ENCODE measurements around the gene SYT17.

GRCh38 chr16:15723996-15724491, 74.0 kb downstream of the NDE1 start:
- PRO-cap, 2 experiments = no peak in any of the 2 experiments
- RAMPAGE, long total RNA, 5 experiments = no peak in any of the 5 experiments

DNA sequence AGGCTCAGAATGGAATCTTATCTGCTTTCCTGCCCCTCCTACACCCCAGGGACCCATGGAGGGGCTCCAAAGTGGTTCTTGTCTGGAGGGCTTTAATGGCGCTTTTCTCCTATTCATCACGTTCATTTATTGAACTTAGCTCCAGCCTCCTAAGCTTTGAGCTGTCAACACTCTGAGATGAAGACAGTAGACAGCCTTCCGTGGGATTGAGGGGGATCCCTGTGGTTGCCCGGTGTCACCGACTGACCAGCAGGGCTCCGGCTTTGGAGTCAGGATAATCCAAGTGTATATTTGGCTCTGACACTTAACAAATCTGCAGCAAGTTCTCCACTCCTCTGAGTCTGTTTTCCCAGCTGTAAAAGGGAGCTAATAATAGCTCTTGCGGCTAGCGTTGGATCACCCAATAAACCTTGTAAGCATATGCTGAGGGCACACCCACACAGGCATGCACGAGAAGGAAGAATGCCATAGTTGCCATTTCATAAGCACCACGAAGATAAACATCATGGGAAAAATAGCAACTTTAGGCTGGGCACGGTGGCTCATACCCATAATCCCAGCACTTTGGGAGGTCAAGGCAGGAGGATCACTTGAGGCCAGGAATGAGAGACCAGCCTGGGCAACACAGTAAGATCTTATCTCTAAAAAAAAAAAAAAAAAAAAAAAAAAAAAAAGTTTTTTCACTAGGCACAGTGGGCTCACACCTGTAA, 44.8 kb downstream of the MYH11 start:
- PRO-cap, 2 experiments = no peak in any of the 2 experiments
- RAMPAGE, long total RNA, 5 experiments = no peak in any of the 5 experiments

DNA sequence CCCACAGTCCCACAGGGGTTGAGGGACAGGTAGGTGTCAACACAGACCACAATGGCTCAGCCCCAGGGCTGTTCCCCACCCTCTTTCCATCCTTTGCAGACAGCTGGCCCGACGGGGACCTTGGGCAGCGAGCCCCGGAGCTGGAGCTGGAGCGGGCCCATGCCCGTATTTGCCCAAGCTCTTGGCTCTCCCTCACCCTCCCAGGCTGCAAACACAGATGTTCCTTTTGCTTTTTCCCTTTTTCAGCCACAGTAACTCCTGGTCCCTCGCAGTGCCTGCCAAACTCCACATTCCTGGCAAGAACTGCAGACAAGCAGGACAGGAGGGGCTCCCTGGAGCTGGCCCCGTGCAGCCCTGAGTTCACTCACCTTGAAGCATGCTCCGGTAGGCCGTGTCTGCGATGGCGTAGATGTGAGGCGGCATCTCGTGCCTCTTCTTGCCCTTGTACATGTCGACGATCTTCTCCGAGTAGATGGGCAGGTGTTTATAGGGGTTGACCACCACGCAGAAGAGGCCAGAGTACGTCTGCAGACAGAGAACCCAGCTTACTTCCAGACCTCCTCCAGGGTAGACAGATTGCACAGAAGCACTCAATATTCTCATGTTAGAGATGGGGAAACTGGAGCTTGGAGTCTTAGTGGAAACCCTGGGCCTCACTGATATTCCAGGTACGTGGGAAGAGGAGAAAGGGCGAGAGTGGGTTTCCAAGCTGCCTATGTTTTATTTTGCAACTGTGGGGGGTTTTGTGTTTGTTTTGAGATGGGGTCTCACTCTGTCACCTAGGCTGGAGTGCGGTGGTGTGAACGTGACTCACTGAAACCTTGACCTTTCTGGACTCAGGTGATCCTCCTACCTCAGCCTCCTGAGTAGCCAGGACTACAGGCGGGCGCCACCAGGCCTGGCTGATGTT, 33.7 kb downstream of the MYH11 start:
- PRO-cap, 2 experiments = no peak in any of the 2 experiments
- RAMPAGE, long total RNA, 5 experiments = no peak in any of the 5 experiments

- PRO-cap, 2 experiments = no peak in any of the 2 experiments
- RAMPAGE, long total RNA, 5 experiments = no peak in any of the 5 experiments
Observed at GRCh38 chr16:15847617-15847872, 9.3 kb downstream of the MYH11 start.

DNA sequence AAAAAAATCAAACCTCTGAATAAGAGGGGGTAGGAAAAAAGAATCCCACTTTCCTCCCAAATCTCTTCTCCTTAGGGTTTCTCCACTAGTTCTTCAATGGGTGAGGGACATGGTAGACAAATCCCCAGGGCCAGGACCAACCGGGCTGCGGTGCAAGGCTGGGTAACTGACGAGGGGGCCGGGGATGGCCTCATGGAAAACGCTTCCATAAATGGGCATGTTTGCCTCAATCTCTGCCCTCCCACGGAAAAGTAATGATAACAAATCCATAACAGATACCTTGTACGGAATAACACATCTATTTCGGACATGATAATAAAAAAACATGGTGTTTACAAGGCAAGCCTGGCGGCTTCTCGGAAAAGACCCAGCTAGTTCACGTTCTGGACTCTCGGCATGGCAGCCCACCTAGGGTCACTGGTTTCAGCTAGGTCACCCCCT, 2.0 kb downstream of the MYH11 start:
- PRO-cap, 2 experiments = peak in 1 of 2 experiments; most common plus-strand start position 374 of the sequence (in 1); most common minus-strand start position 98 of the sequence (in 1)
- RAMPAGE, long total RNA, 5 experiments = no peak in any of the 5 experiments

DNA sequence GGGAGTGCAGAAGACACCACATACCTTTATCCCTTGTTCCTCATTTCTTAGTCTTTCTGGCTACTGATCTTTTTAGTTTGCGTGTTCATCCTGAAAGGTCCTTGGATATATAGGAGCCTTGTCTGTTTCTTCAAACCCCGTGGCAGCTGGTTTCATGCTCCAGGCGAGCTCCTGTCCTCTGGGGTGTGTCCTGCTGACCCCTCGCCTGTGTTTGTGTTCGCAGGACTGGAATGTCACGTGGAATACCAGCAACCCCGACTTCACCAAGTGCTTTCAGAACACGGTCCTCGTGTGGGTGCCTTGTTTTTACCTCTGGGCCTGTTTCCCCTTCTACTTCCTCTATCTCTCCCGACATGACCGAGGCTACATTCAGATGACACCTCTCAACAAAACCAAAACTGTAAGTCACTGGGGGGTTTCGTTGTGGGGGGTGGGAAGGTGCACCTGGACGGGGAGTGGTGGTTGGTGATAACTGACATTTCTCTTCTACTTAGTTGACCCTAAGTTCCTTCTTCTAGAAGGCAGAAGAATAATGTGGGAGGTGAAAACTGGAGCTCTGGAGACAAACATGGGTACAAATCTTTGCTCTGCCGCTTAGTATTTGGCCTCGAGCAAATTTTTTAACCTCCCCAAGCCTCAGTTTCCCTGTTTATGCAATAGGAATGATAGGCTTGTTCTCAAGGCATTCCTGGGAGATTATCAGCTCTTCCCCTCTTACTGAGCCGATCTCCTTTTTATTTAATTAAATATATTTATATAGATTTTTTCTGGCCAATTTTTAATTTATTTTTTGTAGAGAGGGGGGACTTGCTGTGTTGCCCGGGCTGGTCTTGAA, 58.4 kb downstream of the ABCC1 start:
- PRO-cap, 2 experiments = no peak in any of the 2 experiments
- RAMPAGE, long total RNA, 5 experiments = no peak in any of the 5 experiments

DNA sequence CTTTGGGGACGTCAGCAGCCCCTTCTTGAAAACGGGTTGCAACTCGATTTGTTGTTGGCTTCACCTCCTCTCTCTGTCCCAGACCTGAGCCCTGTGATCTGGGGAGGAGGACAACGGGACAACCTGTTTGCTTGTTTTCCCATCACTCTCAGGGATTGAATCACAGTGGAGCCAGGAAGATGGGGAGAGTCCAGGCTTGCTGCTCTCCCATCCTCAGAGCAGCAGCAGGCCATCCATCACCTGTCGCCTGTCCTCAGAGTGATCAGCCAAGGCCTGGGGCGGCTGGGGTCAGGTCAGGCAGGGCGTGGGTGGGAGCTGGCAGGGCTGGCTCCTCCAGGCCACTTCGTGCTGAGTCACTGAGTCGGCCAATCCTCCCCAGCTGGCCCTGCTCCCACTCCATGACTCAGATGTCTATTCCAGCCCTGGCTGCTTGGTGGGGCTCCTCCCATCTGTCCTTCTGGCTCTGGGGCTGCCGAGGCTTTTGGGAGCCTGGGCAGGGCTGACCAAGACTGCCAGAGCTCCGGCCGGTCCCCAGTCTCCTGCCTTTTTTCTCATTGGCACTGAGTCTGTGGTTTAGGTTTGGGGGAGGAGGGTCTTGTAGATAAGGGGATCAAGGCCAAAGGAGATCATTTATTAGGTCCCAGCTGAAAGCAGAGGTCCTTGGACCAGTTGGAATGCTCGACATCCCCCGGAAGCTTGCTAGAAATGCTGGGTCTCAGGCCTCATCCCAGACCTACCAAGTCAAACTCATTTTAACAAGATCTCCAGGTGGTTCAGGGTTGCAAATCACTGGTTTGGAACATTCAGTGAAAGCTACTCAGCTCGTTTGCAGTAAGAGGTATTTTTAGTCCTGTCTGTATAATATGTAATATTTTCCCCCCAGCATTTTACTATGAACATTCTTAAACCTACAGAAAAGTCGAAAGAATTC, 72.7 kb downstream of the ABCC1 start:
- PRO-cap, 2 experiments = peak in 2 of 2 experiments; most common plus-strand start position 448 of the sequence (in 1); most common minus-strand start position 260 of the sequence (in 1)
- RAMPAGE, long total RNA, 5 experiments = no peak in any of the 5 experiments

DNA sequence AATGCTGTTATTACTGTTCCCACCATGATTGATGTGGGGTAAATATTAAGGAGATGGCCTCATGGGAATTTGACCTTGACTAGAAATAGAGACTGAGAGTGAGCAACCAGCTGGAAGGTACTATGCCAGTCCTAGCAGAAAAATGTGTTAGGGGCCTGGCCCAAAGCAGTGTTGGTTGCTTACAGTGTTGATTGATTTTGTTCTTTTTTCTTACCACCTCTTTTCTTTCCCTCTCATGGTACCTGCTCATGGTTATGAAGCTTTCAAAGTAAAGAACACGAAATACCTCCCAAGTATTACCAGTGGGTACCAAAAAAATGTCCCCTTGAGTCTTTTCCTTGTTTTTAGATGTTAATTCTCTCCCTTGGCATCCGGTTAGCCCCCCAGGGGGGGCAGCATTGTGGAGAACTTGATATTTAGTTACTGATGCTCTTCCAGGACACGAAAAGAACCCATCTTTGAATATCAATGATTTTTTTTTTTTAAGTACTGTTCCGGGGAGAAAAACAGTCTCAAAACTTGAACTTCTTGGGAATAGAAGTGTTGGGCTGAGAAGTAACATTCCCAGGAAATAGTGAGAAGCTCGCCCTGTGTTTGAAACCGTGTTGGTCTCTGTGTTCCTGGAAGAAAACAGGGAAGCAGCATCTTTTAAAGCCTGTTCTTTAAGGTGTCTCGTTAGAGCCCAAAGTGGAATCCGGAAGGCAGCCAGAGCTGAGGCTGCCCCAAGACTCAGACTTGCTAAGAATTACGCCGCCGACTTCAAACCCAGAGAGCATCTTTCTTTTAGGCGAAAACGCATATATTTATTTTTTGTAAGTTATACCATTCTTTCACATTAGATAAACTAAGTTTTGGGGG, 80.9 kb downstream of the ABCC6 start:
- PRO-cap, 2 experiments = no peak in any of the 2 experiments
- RAMPAGE, long total RNA, 5 experiments = no peak in any of the 5 experiments

GRCh38 chr16:17301397-17302660, 168.9 kb downstream of the XYLT1 start:
- PRO-cap, 2 experiments = no peak in any of the 2 experiments
- RAMPAGE, long total RNA, 5 experiments = no peak in any of the 5 experiments

DNA sequence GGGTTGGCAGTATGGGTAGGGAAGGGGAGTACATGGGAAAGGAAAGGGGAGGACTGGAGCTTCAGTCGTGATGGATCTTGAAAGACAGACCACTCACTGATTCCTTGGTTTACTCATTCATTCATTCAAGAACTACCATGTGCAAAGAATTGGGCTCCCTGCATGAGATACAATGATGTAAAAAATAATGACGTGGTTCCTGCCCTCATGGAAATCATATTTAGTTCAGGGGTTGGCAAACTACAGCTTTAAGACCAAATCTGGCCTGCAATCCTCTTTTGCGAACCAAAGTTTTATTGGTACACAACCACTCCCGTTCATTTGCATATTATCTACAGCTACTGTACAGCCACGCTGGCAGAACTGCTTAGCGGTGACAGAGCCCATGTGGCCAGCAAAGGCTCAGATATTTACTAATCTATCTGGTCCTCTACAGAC, 167.8 kb downstream of the XYLT1 start:
- PRO-cap, 2 experiments = no peak in any of the 2 experiments
- RAMPAGE, long total RNA, 5 experiments = no peak in any of the 5 experiments

GRCh38 chr16:17304132-17304832, 166.5 kb downstream of the XYLT1 start:
- PRO-cap, 2 experiments = no peak in any of the 2 experiments
- RAMPAGE, long total RNA, 5 experiments = no peak in any of the 5 experiments

GRCh38 chr16:17364152-17364847, 106.5 kb downstream of the XYLT1 start:
- PRO-cap, 2 experiments = no peak in any of the 2 experiments
- RAMPAGE, long total RNA, 5 experiments = no peak in any of the 5 experiments

GRCh38 chr16:17458113-17458860, 12.5 kb downstream of the XYLT1 start:
- PRO-cap, 2 experiments = no peak in any of the 2 experiments
- RAMPAGE, long total RNA, 5 experiments = no peak in any of the 5 experiments

DNA sequence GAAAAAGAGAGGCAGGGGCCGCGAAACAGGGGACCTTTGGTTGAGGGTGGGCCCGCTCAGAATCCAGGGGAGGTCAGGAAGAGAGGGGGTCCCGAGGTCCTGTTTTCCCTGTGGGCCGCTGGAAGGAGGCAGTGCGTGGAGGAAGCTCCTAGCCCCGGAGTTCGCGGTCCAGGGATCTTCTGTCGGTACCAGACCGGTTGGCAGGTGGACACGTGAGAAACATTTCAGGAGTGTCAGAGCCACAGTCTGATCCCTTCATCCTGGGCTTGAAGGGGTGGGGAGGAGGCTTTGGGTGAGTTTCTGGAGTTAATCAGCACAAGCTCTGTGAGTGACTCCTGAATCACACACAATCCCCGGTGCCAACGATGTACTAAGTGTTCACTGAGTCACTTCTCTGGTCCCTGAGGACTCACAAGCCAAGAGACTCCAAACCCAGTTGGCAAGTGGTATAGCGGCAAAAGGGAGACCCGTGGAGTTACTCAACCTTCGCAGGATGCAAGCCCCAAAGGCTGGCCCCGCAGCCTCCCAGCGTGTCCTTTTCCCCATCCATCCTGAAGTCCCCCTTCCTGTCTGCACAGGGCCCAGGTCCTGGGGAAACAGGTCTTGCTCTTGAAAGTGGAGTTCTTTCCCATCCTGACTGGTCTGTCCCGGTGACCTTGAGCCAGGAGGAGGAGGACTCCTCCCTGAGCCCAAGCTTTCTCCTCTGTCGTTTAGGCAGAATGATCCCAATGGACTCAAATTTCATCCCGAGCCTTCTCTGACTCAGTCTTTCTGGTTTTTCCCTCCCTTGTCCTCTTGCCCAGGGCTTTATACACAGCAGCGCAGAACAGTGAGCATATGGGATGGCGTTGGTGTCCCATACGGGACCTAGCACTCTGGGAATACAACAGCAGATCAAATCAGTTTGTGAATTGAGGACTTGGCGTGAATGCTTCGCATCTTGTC, 650 bp upstream of the XYLT1 start:
- PRO-cap, 2 experiments = peak in 2 of 2 experiments; most common plus-strand start position 386 of the sequence (in 1); most common minus-strand start position 262 of the sequence (in 1)
- RAMPAGE, long total RNA, 5 experiments = no peak in any of the 5 experiments

DNA sequence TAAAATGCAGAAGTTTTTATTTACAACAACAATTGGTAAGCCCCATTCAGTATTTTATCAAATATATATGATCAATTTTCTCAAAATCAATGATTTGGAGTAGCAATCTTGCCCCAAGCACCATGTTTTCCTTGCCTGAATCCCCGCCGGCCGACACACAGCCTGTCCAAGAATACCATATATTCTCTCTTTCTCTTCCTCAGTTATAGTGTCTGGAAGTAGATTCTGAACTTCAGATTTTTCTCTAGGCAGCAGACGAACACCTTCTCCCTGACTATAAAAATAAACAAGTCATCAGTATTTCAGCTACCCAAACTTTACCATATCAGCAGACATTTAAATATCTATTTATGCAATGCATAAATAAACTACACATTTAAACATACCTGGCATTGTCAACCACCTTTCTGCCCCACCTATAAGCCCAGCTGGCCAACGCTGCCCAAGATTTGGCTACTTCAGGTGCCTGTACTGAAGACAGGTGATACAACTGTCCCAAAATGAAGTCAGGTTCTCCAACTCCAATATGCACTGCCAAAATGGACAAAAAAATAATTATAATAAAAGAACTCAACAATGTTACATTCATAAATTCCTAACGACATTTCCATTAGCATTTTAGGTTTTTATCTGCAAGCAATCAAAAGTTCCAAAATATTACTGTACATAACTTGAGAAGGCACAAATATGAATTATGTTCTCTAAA, 50.7 kb upstream of the ARL6IP1 start:
- PRO-cap, 2 experiments = no peak in any of the 2 experiments
- RAMPAGE, long total RNA, 5 experiments = no peak in any of the 5 experiments

DNA sequence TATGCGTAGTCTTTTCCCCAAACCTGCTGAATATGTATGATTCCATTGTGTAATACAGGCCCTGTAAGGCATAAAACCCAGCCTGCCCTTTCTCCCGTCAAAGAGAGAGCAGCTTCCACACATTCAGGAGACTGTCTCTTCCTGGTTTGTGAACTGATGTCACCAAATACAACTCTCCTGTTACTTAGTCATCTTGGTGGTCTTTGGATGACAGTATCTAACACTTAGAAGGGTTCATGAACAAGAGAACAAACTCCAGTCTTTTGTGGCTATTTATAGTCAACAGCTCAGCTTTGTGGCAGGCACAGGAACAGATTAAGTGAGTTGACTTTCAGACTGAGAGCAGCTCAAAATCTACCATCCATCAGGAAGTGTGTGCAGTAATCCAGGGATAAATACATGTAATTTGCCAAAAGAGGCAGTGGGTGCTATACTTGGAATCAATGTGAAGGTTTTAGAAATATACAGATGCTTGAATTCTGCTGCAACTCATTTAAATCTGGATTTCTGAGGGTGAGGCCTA, 24.6 kb upstream of the TMC7 start:
- PRO-cap, 2 experiments = no peak in any of the 2 experiments
- RAMPAGE, long total RNA, 5 experiments = no peak in any of the 5 experiments

DNA sequence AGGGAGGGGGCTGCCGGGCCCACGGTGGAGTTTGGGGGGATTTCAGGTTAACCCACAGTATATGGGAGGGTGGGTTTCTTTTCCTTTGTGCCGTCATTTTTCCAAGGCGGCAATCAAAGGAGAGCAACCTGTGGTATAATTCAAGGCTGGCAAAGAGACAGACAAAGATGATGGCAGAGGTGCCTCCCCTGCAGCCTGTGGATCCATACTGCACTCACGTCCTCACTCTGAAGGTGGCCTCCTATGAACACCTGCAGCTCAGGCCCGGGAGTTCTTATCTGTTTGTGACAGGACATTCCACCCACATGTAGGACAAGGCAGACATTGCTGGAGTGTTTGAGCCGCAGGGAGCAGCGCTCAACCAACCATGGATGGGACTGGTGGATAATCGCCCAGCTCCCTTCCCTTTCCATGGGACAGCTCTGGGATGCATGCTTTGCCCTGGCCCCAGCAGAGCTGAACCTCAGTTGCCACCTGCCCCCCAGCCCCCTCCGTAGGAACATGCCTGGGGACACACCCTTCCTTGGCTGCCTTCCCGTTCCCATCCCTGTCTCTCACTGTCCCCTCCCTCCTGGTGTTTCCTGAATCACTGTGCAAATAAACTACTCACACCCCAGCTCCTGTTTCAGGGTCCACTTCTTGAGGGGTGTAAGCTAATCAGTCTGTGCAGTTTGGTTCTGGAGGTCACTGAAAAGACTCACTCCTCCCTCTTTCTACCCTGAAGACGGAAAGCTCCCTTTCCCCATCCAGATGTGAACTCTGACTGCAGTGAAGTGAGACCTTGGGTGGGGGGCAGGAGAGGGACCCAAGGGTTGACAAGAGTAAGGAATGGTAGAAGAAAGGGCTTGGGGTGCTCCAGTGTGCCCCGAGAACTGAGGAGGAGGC, 22.2 kb downstream of the ITPRIPL2 start:
- PRO-cap, 2 experiments = no peak in any of the 2 experiments
- RAMPAGE, long total RNA, 5 experiments = no peak in any of the 5 experiments

DNA sequence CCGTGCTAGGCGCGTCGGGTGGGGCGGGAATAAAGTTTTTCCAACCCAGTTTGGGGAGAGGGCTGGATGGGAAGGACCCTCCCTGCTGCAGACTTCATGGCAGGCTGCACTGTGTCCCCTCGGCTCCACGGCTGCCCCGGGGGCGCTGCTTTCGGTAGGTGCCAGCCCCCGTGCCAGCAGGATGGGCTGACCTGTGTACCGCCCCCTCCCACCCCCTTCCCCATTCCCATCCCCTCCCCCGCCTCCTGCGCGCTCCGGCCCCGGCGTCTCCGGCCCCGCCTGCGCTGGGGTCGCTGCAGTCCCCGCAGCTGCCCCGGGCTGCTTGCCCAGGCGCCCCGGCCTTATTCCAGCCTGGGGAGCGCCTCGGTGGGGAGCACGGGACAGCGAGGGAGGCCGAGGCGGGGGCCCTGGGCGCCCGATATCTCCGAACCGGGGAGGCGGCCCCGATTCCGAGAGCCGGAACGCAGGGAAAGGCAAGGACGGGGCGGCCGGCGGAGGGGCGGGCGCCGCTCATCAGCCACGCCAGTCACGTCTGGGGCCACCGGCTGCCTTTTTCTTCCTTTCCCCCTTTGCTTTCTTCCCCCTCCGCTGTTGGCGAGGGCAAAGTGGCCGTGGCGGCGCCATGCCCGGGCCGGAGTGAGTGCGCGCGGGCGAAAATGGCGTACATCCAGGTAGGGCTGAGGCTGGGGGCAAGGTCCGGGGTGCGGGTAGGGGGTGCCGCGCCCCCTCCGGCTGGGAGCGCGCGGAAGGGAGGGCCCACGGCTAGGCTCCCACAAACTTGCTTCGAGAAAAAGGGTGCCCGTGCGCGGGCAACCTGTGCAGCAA, at the start of gene SYT17:
SYT17 (plus strand) TSS at position 250 of the 825 bp plus-strand sequence.
- PRO-cap, 2 experiments = peak in 2 of 2 experiments; most common plus-strand start position 349 of the sequence (in 1); most common minus-strand start position 534 of the sequence (in 2)
- RAMPAGE, long total RNA, 5 experiments = start-site peak on the plus strand in 1 of 5 experiments, centred at positions 278 to 347 of the sequence, 12 to 25 reads per replicate

- PRO-cap, 2 experiments = peak in 2 of 2 experiments; most common plus-strand start chr16:19284463 (in 2)
- RAMPAGE, long total RNA, 5 experiments = no peak in any of the 5 experiments
Observed at GRCh38 chr16:19284088-19284685, 1.3 kb upstream of the CLEC19A start.

DNA sequence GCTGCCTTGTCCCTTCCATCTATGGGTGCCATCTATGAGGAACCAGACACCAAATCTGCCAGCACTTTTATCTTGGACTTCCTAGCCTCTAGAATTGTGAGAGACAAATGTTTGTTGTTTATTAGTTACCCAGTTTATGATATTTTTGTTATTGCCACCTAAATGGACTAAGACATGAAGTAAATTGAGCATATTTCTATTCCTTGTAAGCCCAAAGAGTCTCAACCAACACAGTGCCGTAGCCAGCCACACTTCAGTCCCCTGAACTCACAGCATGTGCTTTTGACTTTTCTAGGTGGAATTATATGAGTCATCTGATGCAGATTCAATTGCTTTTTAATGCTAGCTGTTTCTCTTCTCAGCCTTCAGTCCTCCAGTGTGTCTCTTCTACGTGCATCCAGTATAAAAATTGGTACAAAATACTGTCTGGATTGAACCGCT, 38.9 kb downstream of the IQCK start:
- PRO-cap, 2 experiments = no peak in any of the 2 experiments
- RAMPAGE, long total RNA, 5 experiments = no peak in any of the 5 experiments

Data from thyroid gland (tissue), 7 donors.